ENCODE measurements around a stretch of chrX.

DNA sequence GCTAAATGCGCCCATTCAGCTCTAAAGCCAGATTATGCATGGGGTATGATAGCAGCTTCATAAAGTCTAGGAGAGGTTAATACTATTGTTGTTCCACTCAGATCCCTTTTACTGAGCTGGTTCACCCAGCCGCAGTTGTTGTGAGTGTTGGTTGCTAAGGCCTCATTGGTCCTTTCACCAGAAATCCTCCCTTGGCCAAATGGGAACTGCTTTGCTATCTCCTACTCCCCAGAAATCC is 266.0 kb upstream of the FTHL17 start:
- PRO-cap, 3 experiments: no peak in any of the 3 experiments
- RAMPAGE, long total RNA, 2 experiments: no peak in any of the 2 experiments
- RRBS: no CpG with 5 or more reads among the region's 2 CpGs

DNA sequence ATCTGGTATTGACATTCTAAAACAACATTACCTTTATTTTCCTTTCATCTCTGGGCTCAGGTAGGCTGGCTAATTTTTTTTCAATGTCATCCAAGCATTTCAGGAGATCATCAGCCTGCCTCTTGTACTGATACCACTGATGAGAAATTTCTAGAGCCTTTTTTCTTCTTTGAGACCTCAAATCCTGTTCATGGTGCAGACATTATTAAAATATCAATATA is 868.3 kb downstream of the DMD start:
- PRO-cap, 3 experiments: no peak in any of the 3 experiments
- RAMPAGE, long total RNA, 2 experiments: no peak in any of the 2 experiments

DNA sequence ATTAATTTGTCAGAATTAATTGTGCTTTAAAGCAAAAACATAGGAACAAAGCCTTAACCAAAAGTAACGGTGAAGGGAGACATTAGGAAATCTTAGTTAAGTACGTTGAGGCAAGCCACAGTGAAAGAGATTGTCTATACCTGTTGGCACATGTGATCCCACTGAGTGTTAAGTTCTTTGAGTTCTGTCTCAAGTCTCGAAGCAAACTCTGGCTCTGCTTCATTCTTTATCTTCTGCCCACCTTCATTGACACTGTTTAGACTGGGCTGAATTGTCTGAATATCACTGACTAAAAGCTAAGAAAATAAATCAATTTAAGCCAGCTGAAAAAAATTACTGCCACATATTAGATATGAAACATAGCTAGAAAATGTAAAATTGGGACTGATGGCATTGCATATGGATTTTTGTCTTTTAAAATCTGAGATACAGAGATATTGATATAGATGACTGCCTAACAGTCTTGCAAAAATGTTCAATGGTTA is 748.0 kb downstream of the DMD start:
- PRO-cap, 3 experiments: no peak in any of the 3 experiments
- RAMPAGE, long total RNA, 2 experiments: no peak in any of the 2 experiments
- RRBS: no CpG with 5 or more reads among the region's 3 CpGs

DNA sequence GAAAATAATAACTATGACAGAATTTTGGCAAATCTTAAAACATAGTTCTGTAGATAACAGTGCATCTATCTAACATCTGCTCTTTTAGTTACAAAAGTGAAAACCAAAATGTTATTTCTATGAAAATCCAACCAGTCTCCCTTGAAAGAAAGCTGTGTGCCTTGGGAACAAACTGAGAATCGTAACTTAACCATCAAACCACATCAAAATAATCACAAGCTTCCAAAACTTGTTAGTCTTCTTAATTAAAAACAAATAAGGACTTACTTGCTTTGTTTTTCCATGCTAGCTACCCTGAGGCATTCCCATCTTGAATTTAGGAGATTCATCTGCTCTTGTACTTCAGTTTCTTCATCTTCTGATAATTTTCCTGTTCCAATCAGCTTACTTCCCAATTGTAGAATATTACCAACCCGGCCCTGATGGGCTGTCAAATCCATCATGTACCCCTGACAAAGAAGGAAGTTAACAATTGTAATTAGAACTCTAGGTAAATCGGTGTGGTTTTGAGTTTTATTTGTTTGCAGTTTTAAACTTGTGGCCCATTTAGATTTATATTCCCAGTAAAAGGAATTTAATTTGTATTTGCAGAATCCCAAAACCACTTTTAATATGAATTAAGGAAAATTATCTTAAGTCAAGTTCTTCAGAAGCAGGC is 567.4 kb downstream of the DMD start:
- PRO-cap, 3 experiments: no peak in any of the 3 experiments
- RAMPAGE, long total RNA, 2 experiments: no peak in any of the 2 experiments
- RRBS: no CpG with 5 or more reads among the region's 3 CpGs

GRCh38 chrX:33032591-33033218 is 178.6 kb downstream of the DMD start:
- PRO-cap, 3 experiments: peak in 1 of 3 experiments; most common minus-strand start chrX:33032812 (in 1)
- RAMPAGE, long total RNA, 2 experiments: no peak in any of the 2 experiments
- RRBS: no CpG with 5 or more reads among the region's 4 CpGs

GRCh38 chrX:34655478-34656588 is 1.3 kb downstream of the TMEM47 start:
- PRO-cap, 3 experiments: no peak in any of the 3 experiments
- RAMPAGE, long total RNA, 2 experiments: no peak in any of the 2 experiments
- RRBS: no CpG with 5 or more reads among the region's 32 CpGs

- PRO-cap, 3 experiments: no peak in any of the 3 experiments
- RAMPAGE, long total RNA, 2 experiments: no peak in any of the 2 experiments
- RRBS: under 1% methylated on average over 17 of the region's 30 CpGs
These were observed 44.3 kb upstream of the FAM47C start for GRCh38 chrX:36963937-36964256.

GRCh38 chrX:37833822-37834162 is 13.6 kb downstream of the DYNLT3 start:
- PRO-cap, 3 experiments: no peak in any of the 3 experiments
- RAMPAGE, long total RNA, 2 experiments: no peak in any of the 2 experiments
- RRBS: no CpG with 5 or more reads among the region's 1 CpG

DNA sequence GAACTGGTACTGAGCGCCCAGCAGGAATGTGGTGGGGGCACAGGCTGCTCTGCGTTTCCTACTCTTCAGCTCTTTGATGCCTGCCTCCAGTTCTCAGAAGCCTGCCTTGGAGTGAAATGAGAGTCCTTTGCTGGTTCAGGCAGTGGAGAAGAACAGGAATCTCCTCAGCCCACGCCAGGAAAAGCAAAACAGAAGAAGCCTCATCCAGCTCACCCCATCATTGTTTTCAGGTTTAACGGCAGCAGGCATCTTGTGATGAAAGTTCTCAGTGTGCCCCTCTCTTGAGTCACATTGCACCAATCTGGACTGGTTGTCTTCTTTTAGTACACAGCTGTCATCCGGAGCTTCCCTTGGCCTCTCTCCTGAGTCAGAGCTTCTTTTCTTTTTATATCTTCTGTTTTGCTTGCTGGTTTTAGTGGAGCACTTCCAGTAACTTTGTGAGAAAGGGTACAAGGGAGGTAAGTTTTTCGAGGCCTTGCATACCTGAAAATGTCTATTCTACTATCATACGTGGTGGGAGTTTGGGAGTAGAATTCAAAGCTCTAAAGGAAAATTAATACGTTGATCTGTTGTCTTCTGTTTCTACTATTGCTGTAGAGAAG is 51.0 kb downstream of the TSPAN7 start:
- PRO-cap, 3 experiments: no peak in any of the 3 experiments
- RAMPAGE, long total RNA, 2 experiments: no peak in any of the 2 experiments
- RRBS: no CpG with 5 or more reads among the region's 8 CpGs

GRCh38 chrX:38770043-38770699 is 31.1 kb upstream of the MID1IP1 start:
- PRO-cap, 3 experiments: no peak in any of the 3 experiments
- RAMPAGE, long total RNA, 2 experiments: start-site peak on the plus strand in 1 of 2 experiments, at chrX:38770262-38770341 at its widest, 7 reads per replicate
- RRBS: 7% methylated on average over 4 of the region's 15 CpGs

DNA sequence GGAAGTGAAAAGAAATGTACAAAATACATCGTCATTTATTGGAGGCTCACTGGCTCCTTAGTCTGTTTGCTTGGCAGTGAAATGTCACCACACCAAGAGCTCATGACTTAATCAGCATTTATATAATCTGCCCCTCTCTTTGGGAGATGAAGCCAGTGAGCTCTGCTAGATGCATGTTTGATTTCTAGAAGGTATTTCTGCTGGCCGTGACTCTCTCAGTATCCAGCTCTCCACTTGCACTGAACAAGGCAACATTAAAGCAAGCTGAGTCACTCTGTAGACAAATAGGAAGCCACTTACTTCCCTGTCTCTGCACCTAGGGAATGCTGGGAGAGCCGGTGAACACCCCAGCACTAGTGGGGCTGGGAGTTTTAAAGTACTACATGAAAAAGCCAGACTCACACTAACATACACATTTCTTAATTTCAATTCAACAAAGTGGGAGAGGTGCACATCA is 79.2 kb downstream of the MID1IP1 start:
- PRO-cap, 3 experiments: no peak in any of the 3 experiments
- RAMPAGE, long total RNA, 2 experiments: no peak in any of the 2 experiments
- RRBS: no CpG with 5 or more reads among the region's 3 CpGs

GRCh38 chrX:39309150-39310227 is 508.2 kb downstream of the MID1IP1 start:
- PRO-cap, 3 experiments: no peak in any of the 3 experiments
- RAMPAGE, long total RNA, 2 experiments: no peak in any of the 2 experiments
- RRBS: no CpG with 5 or more reads among the region's 13 CpGs

GRCh38 chrX:39477489-39478262 is 620.1 kb downstream of the BCOR start:
- PRO-cap, 3 experiments: no peak in any of the 3 experiments
- RAMPAGE, long total RNA, 2 experiments: no peak in any of the 2 experiments
- RRBS: no CpG with 5 or more reads among the region's 24 CpGs

- PRO-cap, 3 experiments: no peak in any of the 3 experiments
- RAMPAGE, long total RNA, 2 experiments: no peak in any of the 2 experiments
- RRBS: no CpG with 5 or more reads among the region's 17 CpGs
These were observed 452.2 kb downstream of the BCOR start for GRCh38 chrX:39645409-39646052.

GRCh38 chrX:39689381-39690306 is 408.1 kb downstream of the BCOR start:
- PRO-cap, 3 experiments: no peak in any of the 3 experiments
- RAMPAGE, long total RNA, 2 experiments: no peak in any of the 2 experiments
- RRBS: 6% methylated on average over 6 of the region's 33 CpGs

- PRO-cap, 3 experiments: no peak in any of the 3 experiments
- RAMPAGE, long total RNA, 2 experiments: no peak in any of the 2 experiments
- RRBS: no CpG with 5 or more reads among the region's 4 CpGs
These were observed 348.7 kb downstream of the BCOR start for GRCh38 chrX:39749072-39749440.

- PRO-cap, 3 experiments: peak in 1 of 3 experiments; most common plus-strand start chrX:39797515 (in 1)
- RAMPAGE, long total RNA, 2 experiments: no peak in any of the 2 experiments
- RRBS: no CpG with 5 or more reads among the region's 2 CpGs
These were observed 300.4 kb downstream of the BCOR start for GRCh38 chrX:39797287-39797749.

DNA sequence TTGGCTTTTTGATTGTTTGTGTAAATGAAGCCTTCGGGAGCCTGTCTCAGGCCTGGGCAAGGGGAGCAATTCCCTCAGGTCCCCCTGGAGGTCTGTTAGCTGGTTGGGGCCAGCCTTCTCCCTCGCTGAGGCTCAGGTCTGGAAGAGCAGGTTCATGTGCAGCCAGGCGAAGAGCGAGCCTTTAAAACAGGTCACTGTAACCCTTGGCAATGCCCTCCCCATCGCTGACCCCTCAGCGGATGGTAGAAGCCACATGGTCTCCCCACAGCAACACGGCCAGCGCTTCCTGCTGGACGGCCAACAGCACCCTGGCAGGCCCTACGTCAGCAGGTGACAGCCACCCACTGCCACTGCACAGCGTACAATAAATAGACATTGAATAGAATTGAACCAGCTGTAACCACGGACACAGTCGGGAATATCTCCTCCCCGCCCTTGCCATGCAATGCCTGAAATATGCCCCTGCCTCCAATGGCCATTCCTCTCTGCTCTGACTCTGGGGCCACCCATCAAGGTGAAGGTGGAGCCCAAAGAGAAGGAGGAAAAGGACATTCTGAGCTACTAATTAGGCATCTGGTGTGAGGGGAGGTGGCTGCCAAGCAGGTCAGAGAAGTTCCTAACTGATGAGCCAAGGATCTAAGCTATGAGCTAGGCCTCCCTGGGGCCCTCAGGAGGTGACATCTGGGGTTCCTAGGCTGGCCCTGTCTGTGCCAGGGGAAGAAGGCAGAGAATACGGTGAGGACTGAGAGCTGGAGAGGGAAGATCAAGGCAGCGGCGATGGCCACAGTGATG is 202.4 kb downstream of the BCOR start:
- PRO-cap, 3 experiments: no peak in any of the 3 experiments
- RAMPAGE, long total RNA, 2 experiments: no peak in any of the 2 experiments
- RRBS: no CpG with 5 or more reads among the region's 17 CpGs

GRCh38 chrX:39905380-39906080 is 192.2 kb downstream of the BCOR start:
- PRO-cap, 3 experiments: no peak in any of the 3 experiments
- RAMPAGE, long total RNA, 2 experiments: no peak in any of the 2 experiments
- RRBS: no CpG with 5 or more reads among the region's 25 CpGs

GRCh38 chrX:40087629-40088467 is 9.9 kb downstream of the BCOR start:
- PRO-cap, 3 experiments: no peak in any of the 3 experiments
- RAMPAGE, long total RNA, 2 experiments: no peak in any of the 2 experiments
- RRBS: no CpG with 5 or more reads among the region's 15 CpGs

All from testis (tissue), 5 donors.